Measurements from ENCODE around the genes SLC35E3 and MDM2.

DNA sequence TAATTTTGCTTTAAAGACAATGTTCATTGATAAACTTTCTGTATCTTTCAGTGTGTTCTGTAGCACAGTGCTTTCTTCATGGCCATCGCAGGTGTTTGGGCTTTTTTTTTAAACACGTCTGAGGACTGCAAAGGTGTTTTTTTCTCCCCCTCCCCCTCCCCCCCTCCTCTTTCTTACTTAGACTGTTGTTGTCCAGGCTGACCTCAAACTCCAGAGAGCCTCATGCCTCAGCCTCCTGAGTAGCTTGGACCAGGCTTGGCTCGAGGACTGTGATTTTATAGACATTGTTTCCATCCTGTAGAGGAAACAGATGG, 41.9 kb downstream of the RASSF3 start:
- PRO-cap: no peak
- RAMPAGE, long total RNA: no peak

DNA sequence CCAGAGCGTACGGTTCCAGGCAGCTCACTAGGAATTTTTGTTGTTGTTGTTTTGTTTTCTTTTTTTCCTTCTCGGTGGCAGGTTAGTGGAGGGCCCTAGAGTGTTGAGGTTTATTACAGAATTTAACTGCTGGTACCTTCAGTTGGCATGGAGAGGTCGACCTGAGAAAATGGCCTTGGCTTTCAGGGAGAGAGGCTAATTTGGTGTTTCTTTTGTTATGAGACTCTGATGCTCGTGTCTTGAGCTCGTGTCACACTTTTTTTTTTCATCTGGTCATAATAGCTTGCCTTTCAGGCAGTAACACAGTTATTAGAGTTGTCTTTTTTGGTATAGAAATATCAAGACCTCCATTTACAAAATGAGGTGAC, 22.6 kb upstream of the GNS start:
- PRO-cap: no peak
- RAMPAGE, long total RNA: no peak

DNA sequence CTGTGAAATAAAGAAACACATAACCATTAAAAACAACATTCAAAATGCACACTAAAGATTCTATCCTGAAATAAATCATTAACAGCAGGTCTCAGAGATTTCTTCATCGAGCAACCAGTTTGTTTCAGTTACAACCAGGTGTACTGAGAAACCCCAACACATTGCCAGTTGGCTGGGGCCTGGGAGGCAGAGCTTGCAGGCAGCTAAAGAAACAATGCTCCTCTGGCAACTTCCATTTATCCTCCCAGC, 181.5 kb downstream of the MSRB3 start:
- PRO-cap: no peak
- RAMPAGE, long total RNA: no peak

- PRO-cap: no peak
- RAMPAGE, long total RNA: no peak
Measured at GRCh38 chr12:66392303-66392874, 90.1 kb downstream of the HELB start.

DNA sequence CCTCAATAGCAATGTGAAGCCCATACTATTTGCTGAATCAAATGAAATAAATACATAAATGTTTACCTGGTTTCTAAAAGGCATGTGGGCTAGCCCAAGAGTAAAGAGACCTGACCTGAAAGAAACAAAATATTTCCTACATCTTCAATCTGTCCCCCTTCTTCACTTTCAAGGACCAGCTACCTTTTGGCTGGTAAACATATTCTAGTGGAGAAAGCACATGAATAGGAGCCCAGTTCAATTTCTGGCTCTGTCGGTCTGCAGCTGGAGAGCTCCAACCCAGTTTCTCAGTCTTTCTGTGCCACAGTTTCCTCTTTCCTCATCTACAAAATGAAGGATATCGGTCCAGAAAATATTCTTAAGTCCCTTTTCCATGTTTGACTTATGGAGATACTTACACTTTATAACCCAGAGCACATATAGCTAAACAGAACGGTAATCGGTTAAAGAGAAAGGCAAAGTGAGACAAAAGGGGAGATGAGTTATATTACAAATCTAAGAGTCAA, 170.8 kb upstream of the GRIP1 start:
- PRO-cap: no peak
- RAMPAGE, long total RNA: no peak

DNA sequence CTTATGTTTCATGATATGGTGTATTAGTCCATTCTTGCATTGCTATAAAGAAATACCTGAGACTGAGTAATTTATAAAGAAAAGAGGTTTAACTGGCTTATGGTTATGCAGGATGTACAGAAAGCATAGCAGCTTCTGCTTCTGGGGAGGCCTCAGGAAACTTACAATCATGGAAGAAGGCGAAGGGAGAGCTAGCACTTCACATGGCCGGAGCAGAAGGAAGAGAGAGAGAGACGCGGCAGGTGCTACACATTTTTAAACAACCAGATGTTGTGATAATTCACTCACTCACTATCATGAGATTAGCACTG, 195.5 kb upstream of the GRIP1 start:
- PRO-cap: no peak
- RAMPAGE, long total RNA: no peak

GRCh38 chr12:67424724-67425120, 155.6 kb downstream of the CAND1 start:
- PRO-cap: no peak
- RAMPAGE, long total RNA: no peak

DNA sequence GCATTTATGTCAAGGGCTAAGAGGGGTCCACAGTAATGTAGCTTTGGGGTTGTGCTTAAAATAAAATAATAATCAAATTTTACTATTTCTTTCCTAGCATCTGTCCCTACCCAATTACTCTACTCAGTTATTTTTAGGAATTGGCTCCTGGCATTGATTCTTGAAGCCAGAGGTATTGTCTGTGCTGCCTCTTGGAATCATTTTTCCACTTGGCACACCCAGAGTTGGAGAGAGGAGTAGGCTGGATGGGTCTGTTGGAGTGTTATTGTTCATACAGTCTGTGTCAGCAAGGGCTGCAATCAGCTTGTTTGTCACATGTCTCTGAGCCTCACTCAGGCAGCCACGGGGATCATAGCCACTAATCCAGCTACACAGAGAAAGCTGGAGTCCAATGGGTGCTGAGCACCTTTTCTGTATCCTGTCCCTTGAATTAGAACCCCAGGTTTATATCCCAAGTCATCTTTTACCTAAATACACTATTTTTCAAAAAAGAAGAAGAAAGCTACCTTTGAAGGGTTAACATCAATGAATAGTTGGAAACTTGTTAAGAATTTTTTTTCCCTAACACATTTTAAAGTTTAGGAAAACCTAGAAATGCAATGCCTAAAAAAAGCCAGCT, 176.0 kb upstream of the DYRK2 start:
- PRO-cap: no peak
- RAMPAGE, long total RNA: no peak

DNA sequence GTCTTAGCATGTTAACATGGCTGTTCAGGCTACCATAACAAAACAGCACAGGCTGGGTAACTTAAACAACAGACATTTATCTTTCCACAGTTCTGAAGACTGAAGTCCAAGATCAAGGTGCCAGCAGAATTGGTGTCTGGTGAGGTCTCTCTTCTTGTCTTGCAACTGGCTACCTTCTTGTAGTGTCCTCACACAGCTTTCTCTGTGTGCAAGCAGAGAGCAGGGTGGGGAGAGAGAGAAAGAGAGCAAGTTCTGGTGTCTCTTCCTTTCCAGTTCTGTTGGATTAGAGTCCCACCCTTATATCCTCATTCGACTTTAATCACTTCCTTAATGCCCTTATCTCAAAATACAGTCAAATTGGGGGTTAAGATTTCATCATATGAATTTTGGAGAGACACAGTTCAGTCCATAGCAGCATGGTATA, 40.8 kb downstream of the DYRK2 start:
- PRO-cap: no peak
- RAMPAGE, long total RNA: no peak

DNA sequence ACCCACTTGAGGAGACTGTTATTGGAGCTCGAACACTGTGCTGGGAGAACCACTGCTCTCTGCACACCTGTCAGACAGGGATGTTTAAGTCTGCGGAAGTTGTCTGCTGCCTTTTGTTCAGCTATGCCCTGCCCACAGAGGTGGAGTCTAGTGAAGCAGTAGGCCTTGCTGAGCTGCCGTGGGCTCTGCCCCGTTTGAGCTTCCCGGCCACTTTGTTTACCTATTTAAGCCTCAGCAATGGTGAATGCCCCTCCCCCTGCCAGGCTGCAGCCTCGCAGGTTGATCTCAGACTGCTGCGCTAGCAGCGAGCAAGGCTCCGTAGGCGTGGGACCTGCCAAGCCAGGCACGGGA, 143.5 kb downstream of the DYRK2 start:
- PRO-cap: no peak
- RAMPAGE, long total RNA: no peak

DNA sequence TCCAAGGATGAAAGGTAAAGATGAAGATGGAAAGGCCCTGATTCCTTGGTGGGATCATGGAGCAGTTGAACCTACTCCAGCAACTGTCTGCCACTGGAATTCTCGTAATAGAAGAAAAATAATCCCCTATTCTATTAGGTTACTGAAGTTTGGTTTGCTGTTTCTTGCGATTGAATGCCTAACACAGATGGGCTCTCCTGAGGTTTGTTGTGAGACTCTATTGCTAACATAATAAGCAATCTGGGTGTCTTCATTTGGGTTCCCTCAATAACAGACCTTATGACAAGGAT, 193.3 kb downstream of the IFNG start:
- PRO-cap: no peak
- RAMPAGE, long total RNA: no peak

DNA sequence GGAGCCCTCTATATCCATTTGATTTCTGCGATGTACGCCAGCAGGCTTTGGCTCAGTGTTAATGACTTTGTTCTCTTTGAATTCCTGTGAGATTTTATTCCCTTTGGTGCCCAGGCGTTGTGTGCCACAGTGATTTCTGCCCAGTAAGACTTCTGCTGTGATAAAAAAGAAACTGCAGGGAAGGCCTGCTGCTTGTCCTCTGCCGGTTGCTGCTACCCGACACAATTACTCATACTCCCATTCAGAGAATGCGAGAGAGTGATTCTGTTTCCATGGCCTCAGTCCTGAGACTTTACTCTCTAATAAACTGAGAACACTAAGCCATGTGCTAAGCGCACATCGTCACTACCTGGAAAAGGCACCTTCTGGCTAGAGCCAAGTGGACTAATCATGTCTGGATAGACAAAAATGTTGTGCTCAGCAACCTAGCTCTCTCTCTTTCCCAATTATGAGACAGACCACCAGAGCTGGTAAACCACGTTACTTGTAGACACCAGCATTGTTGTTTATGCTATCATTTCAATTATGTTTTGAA, 88.5 kb upstream of the MDM1 start:
- PRO-cap: no peak
- RAMPAGE, long total RNA: no peak

DNA sequence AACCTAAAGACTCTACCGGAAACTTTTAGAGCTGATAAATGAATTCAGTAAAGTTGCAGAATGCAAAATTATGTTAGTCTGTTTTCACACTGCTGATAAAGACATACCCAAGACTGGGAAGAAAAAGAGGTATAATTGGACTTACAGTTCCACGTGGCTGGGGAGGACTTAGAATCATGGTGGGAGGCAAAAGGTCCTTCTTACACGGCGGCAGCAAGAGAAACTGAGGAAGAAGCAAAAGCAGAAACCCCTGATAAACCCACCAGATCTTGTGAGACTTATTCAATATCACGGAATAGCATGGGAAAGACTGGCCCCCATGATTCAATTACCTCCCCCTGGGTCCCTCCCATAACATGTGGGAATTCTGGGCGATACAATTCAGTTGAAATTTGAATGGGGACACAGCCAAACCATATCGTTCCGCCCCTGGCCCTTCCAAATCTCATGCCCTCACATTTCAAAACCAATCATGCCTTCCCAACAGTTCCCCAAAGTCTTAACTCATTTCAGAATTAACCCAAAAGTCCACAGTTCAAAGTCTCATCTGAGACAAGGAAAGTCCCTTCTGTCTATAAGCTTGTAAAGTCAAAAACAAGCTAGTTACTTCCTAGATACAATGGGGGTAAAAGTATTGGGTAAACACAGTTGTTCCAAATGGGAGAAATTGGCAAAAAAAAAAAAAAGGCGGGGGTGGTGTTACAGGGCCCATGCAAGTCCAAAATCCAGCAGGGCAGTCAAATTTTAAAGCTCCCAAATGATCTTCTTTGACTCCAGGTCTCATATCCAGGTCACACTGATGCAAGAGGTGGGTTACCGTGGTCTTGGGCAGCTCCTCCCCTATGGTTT, 110.0 kb upstream of the MDM1 start:
- PRO-cap: no peak
- RAMPAGE, long total RNA: no peak

DNA sequence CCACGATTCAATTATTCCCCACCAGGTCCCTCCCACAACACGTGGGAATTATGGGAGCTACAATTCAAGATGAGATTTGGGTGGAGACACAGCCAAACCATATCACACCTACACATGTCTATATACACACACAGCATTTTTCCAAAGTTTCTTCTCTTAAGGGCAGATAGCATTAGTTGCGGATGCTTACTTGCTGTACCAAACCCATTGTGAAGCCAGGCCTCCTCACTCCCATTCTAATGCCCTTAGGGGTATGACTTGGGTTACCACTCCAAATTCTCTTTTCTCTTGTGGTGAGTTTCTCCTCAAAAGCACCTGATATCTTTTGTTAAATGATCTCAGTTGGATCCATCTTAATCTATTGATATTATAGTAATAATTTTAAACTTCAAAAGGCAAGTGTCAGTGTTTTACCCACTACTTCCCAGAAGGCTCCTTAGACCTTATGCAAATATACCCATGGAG, 104.0 kb upstream of the RAP1B start:
- PRO-cap: unidirectional peak, minus-strand start at position 238 of the sequence
- RAMPAGE, long total RNA: no peak

- PRO-cap: bidirectional peak, plus-strand start at chr12:68611307, minus-strand start at chr12:68611294
- RAMPAGE, long total RNA: no peak
Measured at GRCh38 chr12:68611078-68611519, 400 bp downstream of the RAP1B start.

DNA sequence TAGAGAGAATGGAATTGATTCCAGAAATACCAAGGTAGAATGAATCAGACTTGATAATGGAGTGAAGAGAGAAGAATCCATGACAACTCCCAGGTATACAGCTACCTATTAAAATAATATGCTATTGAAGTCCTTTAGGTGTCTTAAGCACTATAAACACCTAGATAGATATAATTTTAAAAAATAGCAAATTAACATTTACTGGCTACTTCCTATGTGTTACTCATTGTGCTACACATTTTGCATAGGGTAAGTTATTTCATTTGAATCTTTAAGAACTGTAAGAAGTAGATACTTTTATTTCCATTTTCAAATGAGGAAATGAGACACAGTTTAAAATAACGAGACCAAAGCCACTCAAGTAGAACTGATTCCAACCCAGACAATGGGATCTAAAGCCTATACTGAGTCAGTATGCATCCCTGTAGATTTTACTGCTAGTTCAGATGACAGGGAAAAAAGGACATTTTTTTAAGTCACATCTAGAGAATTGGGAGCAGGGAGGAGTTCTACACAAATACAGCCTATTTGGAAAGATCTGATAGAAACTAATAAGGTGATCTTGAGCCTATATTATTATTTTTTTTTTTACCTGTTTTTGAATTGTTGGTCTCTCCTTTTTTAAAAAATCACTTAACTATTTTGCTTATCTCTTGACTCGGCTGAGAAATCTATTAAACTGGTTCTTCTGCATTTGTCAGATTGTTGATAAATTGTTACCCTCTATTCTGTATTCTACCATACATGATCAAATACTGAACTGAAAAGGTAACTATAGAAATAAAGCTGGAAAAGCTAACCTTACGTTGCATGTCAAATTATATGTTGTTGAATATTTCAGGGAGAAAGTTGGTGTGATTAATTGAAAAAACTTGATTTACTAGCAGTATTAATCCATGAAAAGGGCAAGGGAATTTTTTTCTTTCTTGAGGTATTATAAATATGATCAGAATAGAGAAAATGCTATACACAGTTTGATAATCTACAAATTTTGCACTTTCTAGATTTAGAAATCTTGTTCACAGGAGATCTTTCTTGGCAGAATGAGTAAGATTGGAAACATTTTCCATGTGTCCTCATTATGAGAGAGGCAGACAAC, 23.7 kb downstream of the RAP1B start:
- PRO-cap: no peak
- RAMPAGE, long total RNA: no peak

GRCh38 chr12:68745708-68746489, at the start of gene SLC35E3:
TSS of gene SLC35E3 (plus strand) at chr12:68746176.
- PRO-cap: bidirectional peak, plus-strand start at chr12:68746219, minus-strand start at chr12:68746053
- RAMPAGE, long total RNA: no peak

DNA sequence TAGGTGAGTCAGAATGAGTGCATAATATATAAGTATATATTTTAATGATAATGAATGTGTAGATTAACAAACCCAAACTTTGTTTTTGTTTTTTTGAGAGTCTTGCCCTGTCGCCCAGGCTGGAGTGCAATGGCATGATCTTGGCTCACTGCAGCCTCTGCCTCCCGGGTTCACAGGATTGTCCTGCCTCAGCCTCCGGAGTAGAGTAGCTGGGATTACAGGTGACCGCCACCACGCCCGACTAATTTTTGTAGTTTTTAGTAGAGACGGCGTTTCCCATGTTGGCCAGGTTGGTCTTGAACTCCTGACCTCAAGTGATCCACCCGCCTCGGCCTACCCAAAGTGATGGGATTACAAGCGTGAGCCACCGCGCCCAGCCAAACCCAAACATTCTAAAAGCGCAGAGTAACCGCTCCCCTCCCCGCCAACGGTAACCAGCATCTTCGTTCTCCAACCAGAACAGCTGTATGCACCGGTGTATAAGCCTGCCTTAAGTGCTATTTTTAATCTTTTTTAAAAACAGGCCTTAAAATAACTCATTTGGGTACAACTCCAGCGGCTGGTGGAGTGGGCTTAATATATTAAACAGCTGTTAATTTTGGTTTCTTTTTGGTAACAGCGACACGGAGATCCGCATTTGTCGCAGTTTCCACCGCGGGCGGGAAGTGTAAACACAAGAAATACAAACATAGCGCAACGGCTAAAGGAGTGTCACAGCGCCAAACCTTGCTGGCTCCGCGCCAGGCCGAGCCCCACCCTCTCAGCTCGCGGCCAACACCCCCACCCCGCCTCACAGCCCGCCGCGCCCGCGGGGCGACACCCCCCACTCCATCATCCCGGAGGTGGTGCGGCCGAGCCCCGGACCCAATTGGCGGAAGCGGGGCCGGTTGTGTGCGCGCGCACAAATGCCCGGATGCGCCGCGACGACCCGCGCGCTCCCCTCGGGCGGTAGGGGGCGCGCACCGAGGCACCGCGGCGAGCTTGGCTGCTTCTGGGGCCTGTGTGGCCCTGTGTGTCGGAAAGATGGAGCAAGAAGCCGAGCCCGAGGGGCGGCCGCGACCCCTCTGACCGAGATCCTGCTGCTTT, at the start of gene MDM2:
Gene MDM2, plus strand, starts transcription at position 954 of the 1,086 bp plus-strand sequence.
- PRO-cap: bidirectional peak, plus-strand start at position 148 of the sequence, minus-strand start at position 207 of the sequence; bidirectional peak, plus-strand start at position 403 of the sequence, minus-strand start at position 353 of the sequence; bidirectional peak, plus-strand start at position 997 of the sequence, minus-strand start outside the sequence
- RAMPAGE, long total RNA: no peak

DNA sequence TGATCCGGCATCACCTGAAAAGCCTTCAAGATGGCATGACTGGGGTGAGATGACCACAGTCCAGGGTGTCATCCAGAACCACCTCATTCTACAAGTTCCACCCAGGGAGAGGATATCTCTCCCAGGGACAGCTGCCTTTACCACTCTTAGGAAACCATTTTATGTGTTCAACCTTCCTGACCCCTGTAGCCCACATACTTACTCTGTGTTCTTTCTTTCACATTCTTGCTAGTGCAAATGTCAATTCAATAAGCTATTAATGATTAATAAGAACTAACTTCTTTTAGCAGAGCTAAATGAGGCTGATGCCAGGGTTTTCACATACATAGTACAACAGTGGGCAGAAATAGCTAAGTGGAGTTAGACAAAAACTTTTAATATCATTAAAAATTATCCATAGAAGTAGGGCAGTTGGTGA, 43.5 kb upstream of the CPM start:
- PRO-cap: no peak
- RAMPAGE, long total RNA: no peak

DNA sequence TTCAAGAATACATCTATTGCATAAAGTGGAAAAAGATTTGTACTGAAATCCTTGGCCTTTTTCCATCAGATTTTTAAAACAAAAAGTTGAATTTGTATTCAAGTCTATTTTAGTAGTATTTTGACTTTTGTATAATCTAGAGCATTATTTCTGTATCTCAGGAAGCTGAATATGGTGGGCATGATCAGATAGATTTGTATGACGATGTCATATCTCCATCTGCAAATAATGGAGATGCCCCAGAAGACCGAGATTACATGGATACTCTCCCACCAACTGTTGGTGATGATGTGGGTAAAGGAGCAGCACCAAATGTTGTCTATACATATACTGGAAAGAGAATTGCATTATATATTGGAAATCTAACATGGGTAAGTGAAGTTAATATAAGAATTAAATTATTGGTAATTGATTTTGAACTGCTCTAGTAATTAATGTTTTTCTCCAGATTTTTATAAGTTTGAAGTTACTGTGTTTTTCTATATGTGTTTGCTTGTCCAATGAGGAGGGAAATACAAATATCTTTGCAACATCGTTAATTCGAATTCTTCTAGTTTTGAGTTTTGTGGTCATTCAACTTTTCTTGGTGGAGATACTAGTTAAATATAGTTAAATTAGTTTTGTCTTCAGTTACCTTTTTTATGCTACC, 11.7 kb downstream of the CPSF6 start:
- PRO-cap: no peak
- RAMPAGE, long total RNA: no peak